ENCODE results near the genes SLC44A3 and ALG14.

DNA sequence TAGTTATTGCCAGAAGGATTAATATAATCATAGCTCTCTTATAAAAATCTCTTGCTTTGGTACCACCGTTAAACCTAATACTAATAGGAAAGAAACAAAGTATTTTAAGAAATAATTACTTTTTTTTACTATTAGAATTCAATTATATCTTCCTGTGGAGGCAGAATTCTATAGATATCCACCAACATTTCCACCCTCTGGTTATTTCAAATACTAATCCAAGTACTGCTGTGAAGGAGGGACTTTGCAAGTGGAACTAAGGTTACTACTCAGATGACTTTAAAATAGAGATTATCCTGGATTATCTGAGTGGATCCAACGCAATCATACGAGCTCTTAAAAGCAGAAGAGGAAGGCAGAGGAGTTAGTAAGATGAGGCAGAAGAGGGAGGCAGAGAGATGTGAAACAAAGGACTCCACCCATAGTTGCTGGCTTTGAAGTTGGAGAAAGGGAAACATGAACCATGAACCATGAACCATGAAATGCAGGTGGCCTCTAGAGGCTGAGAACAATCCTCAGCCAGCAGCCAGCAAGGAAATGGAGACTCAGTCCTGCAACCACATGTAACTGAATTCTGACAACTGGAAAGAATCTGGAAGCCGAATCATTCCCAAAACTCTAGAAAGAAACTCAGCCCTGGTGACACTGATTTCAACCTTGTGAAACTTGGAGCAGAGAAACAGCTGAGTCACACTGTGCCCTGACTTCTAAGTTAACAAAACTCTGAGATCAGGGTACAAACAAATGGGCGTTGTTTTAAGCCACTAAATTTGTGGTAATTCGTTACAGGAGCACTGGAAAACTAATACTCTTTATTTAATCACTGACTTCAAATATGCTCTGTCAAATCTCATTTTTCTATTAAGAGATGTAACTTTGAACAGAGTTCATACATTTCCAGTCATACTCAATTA is 10.2 kb downstream of the DIPK1A start:
- PRO-cap: no peak

- PRO-cap: bidirectional peak, plus-strand start at chr1:92960561, minus-strand start at chr1:92960491
Measured at GRCh38 chr1:92960208-92960998, 859 bp downstream of the DIPK1A start.

DNA sequence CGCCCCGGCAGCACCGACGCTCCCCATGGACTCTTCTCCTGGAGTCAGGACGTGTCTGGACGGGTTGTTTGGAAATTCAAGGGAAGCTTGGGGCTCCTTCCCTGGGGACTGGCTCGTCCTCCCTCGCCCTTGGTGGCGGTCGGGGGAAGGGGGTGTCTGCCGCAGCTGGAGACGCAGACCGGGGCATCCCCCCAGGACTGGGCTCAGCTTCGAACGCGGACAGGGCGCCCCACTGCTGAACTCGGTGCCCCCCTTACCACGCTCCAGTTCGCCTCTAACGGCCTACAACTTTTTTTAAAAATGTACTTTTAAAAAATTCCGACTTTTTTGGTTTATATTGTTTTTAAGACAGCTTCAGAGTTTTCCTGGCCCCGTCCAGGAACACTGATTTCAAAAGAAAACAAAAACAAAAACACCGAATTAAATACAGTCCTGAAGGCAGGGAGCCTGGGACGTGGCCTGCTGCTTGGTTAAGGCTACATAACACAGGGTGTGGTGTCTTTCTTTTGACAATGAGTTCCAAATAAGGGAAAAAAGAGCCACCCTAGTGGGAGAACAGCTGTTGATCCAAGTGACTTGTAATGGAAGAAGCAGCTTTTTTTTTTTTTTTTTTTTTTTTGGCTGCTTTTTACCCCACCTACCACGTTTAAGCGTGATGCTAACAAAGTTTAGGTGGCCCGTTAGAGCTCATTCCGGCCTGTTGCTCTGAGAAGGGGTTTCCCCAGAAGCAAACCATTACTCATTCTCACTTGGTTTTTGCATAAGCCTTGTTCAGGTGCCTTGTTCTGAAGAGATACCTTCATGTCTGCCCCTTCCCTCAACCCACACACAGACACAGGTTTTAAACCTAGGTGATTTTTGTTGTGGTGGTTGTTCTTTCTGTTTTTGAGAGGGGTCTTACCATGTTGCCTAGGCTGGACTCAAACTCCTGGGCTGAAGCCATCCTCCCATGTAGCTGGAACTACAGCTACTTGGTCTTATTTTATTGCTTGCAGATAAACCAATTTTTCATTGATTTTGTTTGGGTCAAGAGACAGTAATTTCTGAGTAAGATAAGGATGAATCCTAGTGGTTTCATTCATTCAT is 999 bp upstream of the DIPK1A start:
- PRO-cap: unidirectional peak, minus-strand start at position 243 of the sequence; bidirectional peak, plus-strand start at position 802 of the sequence, minus-strand start at position 573 of the sequence

DNA sequence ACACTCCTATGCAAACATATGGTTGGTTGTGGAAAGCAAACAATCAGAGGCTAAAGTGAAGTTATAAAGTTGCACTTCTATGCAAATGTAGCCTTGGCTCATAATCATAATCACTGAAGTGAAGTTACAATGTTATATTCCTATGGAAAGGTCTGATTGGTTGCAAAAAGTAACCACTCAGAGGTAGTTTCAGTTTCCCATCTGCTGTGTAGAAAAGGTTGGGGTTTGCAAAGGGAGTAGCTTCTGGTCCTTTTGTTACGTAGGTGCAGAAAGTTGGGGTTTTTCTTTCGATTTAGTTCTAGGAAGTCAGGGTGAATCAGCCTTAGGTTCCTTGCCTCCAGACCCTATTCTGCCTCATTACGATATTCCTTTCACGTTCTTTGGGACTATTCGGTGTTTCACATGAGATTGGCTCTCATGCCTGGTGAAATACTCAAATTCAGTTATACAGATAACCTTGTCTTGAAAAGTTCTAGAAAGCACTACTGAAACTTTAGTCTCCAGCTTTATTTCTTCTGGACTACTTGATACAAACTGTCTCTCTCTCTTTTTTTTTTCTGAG is 36.6 kb upstream of the MTF2 start:
- PRO-cap: unidirectional peak, minus-strand start at position 108 of the sequence

- PRO-cap: no peak
Measured at GRCh38 chr1:93124387-93125308, 45.6 kb downstream of the MTF2 start.

DNA sequence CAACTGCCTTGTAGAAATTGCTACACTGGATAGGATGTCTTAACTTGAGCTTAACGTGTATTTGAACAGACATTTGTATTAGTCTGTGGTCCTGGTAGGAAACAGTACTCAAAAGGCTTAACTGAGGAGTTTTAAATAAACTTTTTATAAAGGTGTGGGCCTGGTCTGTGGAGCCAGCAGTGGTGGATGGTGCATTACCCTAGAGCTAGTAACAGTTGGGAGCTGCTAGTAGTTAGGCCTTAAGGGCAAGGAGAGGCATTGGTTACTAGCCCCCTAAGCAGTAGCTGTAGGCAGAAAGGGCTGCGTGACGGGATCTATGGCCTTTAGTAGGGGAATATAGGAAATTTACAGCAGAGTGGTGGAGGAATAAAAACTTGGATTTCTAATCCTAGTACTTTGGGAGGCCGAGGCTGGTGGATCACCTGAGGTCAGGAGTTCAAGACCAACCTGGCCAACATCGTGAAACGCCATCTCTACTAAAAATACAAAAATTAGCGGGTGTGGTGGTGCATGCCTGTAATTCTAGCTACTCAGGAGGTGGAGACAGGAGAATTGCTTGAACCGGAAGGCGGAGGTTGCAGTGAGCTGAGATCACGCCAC is 25.8 kb downstream of the FNBP1L start:
- PRO-cap: no peak

DNA sequence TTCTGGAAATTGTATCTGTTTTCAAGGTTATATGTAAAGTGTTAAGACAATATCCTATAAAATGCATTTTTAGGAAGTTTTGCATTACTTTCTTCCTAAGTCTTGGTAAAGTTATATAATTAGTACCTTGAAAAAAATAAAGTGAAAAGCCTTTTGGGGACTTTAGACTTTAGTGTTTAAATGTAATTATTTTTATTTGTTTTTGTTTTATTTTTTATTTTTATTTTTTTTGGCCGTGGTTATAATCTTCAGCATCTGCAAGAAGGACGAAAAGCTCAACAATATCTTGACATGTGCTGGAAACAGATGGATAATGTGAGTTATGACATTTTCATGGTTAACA is 76.1 kb downstream of the FNBP1L start:
- PRO-cap: no peak

- PRO-cap: no peak
Measured at GRCh38 chr1:93554699-93555122, 106.8 kb downstream of the FNBP1L start.

DNA sequence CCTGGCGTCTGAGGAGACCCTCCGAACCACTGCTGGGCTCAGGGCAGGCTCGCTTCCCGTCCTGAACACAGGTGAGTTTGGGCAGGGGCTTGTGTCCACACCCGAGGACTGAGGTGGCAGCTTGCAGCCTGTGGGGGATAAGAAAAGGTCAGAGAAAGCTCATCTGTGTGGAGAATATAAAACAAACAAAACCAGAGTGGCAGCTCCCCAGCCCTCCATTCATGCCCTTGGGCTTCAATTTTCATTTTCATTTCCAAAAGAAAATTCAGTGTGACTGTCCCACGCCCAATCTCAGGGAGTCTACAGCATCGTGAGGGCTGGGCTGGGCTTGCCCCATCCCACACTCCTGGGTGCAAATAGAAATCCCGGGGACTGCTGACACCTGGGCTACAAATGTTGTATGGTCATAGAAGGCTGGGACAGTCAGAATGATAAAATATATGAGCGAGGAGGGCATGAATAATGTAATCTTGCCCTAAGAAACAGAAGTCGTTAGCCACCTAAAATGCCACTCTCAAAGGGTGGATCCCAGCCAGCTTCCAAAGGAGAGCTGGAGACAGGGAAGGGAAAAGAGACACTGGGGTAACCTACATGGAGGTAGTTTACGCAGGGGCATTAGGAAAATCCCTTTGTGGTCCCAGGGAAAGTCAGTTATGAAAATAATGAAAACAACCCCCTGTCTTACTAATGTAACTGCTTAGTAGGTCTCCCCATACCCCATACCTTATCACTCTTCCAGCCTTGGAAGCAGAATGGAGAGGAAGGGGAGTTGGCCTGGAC is 98.6 kb downstream of the BCAR3 start:
- PRO-cap: no peak

DNA sequence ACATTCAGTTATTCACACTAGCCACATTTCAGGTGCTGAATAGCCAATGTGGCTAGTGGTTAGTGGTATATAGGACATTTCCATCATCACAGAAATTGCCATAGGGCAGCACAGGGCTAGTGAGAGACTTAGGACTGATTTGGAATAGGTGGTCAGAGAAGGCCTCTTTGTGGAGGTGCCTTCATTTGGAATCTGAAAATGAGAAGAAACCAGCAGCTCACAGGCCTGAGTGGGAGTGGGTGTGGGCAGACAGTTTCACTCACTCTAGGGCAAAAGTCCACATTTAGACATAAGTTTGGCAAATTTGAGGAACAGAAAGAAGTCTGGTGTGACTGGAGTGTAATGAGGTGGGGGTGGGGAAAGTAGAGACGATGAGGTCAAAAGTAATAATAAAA is 22.3 kb upstream of the BCAR3 start:
- PRO-cap: no peak

GRCh38 chr1:93964585-93965354 is 55.5 kb upstream of the GCLM start:
- PRO-cap: no peak

- PRO-cap: no peak
Measured at GRCh38 chr1:94038299-94038958, 82.5 kb downstream of the ABCA4 start.

- PRO-cap: no peak
Measured at GRCh38 chr1:94061459-94061762, 59.5 kb downstream of the ABCA4 start.

DNA sequence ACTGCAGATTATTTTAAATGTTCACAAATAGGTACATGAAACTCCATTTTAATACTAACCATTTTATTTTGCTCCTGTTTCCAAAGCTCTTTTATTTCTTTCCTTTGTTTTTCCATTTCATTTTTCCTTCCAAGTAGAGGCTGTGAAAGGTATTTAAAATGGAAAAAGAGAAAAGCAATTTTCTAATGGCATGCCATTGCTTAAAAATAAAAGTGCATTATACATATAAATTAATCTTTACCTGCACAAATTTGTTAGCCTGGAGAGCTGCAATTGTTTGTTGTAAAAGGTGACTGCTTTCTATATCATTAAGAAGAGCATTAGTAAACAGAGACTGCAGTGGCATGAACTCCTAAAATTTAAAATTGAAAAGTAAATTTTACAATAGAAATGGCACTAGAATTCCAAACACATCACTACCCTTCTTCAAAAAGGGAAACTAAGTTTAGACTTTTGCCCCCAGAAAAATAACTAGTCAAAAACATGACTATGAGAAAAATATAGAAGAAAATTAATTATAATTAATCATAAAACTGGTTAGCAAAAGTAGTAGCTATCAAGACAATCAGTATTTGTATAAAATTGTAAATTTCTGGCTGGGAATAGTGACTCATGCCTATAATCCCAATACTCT is 34.4 kb downstream of the ARHGAP29 start:
- PRO-cap: no peak

DNA sequence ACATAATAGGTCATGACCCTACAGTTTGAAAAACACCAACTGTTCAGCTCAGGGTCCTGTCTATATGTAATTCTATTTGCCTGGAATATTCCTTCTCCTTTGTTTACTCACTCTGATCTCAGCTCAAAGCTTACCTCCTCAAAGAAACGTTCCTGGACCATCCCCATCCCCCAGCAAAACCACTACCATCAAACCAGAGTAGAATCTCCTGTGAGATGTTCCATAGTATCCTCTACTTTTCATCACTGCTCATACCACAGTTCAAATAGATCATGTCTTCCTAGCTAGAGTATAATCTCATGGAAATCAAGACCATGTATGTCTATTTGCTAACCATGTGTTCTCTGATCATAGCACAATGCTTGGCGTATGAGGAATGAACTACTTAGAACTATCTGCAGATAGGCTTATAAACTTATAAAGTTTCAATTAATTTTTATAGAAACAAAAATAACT is 3.5 kb downstream of the ARHGAP29 start:
- PRO-cap: no peak

DNA sequence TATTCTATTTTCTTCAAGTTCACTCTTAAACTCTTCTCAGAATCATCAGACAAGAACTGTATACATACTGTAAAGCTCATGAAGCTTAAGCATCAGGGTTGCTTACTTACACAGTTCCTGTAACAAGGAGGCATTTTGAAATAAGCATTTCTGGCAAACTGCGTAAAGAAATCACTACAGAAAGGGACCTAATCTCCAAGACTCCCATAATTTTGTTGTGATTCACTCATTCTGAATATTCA is 8.6 kb upstream of the ARHGAP29 start:
- PRO-cap: no peak

DNA sequence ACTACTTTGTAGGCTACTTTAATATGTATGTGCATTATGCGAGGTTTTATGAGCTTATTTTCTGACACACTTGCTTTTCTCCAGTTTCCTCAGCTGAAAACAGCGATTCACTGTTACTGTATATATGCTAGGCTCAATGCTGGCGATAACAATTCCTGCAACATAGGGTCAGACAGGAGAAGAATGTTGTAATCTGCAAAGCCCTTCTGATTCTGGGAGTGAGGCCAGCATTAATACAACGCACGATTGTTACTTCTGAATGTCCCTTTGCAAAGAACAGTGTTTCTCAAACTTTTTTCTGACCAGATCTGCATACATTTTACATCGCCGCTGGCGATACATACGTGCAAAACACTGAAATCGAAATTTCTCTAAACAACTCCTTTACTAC is 859 bp upstream of the ABCD3 start:
- PRO-cap: no peak

DNA sequence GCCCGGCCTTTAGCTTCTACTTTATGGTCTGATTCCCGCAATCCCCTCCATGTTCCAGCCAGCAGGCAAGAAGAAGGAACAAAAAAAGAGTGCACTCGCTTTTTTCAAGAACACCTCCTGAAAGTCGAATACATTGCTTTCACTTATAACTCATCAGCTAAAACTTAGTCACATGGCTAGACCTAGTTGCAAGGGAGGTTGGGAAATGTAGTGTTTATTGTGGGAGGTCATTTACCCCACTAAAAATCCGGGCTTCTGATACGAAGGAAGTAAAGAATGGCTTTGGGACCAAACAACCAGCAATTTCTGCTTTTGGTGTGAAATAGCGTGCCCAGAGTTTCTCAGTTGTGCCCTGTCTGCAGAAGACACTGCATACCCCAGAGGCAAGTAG is 57.5 kb upstream of the F3 start:
- PRO-cap: no peak

DNA sequence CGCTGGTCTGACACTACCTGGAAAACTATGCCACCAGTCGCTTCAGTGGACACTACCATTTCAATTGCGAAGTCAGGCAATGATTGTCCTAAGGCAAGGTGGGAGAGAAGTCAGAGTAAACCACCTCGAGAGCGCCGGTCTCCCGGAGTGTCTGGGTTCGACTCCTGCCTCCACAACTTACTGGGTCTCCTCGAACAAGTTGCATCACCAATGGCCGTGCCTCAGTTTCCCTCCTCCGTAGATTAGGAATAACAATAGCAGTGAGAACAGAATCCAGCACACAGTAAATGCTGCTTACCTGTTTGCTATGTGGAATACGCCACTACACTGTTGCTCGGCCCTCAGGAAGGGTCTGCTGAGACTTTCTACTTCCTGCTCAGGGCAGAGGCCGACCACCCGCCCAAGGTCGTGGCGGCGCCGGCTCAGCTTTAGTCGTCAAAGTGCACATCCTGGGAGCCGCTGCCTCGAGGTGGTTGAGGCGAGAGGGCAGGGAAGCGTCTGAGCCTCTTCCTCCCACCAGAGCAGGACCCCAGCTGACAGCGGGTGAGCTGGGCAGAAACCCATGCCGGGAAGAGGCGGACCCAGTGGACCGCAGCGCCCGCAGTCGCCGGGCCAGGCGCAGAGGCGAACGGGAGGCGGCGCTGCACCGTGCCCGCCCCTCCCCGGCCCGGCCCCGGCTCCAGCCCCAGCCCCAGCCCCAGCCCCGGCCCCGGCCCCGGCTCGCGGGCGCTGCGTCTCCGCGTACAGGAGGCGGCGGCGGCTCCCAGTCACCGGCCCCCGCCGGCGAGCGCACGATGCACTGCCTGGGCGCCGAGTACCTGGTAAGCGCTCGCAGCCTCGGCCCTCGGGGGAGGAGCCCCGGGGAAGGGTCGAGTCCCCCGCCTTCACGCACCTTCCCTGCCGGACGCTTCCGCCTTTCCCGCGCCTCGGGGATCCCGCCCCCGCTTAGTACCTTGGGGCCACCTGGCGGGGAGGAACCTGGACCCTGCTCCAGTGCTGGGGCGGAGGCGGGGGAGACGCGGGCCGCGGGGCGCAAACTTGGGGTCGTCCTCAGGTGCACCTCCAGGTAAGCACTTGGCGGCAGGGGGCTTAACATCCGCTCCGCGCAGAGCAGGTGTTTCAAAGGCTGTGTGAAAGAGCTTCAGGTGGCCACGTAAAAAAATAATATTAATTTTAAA is at the start of gene SLC44A3:
Gene SLC44A3, plus strand, starts transcription at position 700 of the 1,178 bp plus-strand sequence.
- PRO-cap: bidirectional peak, plus-strand start at position 621 of the sequence, minus-strand start at position 500 of the sequence; bidirectional peak, plus-strand start at position 993 of the sequence, minus-strand start at position 899 of the sequence

DNA sequence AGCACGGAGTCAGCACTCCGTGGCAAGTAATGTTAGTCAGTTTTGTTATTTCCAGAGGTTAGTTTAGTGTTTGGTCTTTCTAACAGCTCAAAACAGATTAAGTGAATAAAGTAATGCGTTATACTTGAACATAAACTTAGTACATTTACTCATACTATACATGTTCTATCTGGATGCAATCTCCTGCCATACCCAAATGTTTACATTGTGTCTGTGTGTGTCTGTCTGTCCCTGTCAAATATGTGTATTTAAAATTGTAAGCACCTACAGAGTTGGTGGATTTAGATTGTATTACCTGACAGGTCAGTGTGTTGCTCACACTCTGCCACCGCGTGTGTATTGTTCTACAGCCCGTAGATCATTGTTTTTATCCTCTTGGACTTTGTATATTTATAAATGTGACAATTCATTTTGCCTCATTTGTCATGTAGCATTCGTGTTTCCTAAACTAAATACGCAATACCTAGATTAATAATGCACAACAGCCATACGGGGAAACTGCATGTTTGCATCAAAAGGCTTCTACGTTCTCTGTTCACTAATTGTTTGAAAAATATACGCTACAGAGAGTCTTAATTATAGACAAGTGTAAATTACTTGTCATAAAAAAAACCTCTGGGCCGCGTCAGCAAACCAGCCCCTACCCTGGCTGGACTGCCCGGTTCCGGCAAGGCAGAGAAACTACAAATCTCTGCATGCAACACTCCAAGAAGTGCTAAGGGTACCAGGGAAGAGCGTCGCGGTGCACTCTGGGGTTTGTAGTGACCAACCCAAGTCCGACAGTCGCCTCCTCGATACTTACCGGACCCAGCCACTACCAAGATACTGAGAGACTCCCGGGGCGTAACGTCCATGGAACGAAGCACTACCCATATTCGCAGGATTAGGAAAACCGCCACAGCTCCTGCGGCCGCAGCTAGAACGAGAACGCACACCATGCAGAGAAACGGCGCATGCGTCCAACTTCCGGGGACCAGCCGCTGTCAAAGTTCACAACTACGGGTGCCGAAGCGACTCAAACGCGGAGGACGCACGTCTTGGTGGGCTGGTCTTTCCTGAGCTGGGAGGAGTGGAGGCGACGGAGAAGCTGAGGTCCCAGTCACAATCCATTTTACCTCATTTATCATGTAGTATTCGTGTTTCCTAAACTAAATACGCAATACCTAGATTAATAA is at the start of gene ALG14:
Gene ALG14, minus strand, starts transcription at position 991 of the 1,175 bp plus-strand sequence.
- PRO-cap: unidirectional peak, minus-strand start at position 656 of the sequence; bidirectional peak, plus-strand start at position 1,058 of the sequence, minus-strand start at position 955 of the sequence

Measured in vermiform appendix (tissue), 1 donor.